Mesenchymal stem cell of the bone marrow (primary cell): ENCODE results near the gene NOMO1.

DNA sequence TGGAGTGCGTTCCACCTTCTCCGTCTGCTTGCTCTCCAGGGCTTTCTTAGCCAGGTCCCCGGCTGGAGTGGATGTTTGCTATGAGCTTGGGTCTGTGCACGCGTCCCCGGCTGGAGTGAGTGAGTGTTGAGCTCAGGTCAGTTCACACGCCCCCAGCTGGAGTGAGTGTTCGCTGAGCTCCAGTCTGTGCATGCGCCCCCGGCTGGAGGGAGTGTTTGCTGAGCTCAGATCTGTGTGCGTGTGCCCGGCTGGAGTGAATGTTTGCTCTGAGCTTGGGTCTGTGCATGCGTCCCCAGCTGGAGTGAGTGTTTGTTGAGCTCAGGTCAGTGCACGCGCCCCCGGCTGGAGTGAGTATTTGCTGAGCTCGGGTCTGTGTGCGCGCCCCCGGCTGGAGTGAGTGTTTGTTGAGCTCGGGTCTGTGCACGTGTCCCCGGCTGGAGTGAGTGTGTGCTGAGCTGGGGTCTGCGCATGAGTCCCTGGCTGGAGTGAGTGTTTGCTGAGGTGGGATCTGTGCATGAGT, 284.1 kb downstream of the SNX29 start:
- CAGE, long polyA plus RNA, result no peak

DNA sequence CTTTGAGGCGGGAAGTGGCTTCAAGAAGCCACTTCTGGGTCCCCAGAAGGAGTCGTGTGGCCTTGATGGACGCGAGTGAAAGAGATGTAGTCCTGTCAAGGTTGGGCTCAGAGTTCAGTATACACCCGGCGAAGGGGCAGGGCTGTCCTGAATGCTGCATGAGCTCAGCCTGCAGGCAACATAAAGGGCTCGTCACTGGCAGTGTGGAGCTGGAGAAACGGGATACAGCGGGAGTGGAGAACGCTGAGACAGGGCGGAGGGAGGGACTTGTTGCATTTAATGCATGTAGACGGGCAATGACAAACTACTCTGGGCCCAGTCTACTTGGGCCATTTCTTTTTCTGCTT, 313.2 kb downstream of the SNX29 start:
- CAGE, long polyA plus RNA, result no peak

GRCh38 chr16:12435988-12436576, 367.6 kb downstream of the CPPED1 start:
- CAGE, long polyA plus RNA, result no peak

DNA sequence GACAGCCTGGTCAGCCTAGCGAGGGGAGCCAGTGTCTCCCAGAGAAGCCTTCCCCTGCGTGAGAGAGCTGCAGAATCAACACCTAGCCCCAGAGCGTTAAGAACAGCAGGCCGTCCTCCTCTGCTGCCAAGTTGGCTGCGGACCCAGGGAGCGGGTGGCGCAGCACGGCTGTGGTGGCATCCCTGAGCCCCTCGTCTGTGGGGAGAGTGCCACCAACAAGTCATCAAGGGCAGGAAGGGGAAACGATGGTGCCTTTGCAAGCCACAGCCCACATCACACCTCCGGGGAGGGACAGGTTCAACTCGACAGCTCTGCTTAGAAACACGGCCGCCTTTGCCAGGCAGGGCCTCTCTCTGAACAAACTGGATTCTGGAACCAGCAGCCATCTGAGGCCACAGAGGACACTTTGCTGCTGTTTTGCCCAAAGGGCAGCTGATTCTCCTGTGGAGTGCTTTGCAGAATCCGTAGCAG, 270.8 kb downstream of the CPPED1 start:
- CAGE, long polyA plus RNA, result no peak

GRCh38 chr16:12544089-12544605, 259.5 kb downstream of the CPPED1 start:
- CAGE, long polyA plus RNA, result no peak

DNA sequence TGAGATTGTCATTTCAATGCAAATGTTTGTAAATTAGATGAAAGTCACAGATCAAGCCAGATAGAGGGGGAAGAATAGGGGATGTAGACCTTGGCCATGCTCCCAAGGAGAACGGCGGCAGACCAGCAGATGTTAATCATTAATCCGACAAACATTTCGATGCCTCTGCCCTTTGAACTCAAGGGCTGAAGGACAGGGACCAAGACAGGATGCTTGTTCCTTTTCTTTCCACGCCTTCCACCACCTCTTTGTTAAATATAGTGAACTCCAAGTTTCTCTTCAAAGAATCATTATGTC, 190.4 kb downstream of the CPPED1 start:
- CAGE, long polyA plus RNA, result no peak

GRCh38 chr16:12753101-12753834, 50.4 kb downstream of the CPPED1 start:
- CAGE, long polyA plus RNA, result no peak

- CAGE, long polyA plus RNA, result no peak
Measured at GRCh38 chr16:12901954-12902643, 701 bp downstream of the SHISA9 start.

- CAGE, long polyA plus RNA, result no peak
Measured at GRCh38 chr16:13794965-13795731, 124.8 kb upstream of the ERCC4 start.

DNA sequence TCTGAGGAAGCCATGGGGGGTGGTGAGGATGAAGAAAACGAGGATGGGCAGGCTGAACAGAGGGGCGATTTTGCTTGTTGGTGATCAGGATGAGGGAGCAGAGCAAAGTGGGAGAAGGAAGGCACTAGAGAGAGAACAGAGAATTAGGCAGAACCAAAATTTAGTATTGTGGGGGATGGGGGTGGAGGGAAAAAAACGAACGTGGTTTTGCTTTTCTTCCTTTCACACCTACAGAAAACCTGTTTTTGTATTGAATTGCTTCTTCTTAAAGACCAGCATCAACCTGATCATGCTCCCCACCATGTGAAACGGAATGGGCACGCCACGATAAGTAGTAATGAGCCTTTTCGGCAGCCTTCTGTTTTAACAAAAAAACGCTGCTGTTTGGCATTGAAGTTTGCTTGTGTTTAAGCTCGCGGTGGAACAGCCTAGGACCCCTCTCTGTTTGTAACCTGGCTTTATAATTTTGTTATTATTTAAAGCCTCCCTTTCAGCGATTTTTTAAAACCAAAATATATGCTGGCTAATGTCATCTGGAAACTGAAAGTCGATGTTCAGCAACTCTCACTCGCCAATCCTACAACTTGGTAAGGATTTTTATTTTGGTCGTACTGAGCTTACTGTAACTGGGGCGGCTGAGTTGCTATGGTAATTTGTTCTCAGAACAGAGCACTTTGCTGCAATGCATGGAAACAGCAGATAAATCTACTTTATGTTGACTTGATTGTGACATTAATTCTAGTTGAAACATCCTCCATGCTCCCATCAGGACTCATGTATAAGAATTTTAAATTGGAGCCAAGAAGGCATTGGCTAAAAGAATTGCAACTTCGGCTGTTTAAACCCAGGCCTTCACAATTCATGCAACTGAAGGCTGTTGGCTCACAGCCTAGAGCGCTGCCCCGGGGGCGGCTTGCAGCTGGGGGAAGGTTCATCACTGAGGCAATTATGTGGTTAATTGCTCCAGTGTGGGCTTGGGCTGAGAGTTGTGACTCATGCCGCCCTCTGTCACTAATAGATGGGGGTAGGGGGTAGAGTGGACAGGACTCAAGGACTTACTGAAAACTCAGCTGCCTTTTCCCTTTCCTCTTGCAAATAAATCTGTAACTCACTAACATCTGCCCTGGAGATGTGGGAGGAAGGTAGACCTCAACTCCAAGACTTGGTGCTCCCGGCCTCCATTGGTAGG, 37.0 kb downstream of the ERCC4 start:
- CAGE, long polyA plus RNA, result no peak

DNA sequence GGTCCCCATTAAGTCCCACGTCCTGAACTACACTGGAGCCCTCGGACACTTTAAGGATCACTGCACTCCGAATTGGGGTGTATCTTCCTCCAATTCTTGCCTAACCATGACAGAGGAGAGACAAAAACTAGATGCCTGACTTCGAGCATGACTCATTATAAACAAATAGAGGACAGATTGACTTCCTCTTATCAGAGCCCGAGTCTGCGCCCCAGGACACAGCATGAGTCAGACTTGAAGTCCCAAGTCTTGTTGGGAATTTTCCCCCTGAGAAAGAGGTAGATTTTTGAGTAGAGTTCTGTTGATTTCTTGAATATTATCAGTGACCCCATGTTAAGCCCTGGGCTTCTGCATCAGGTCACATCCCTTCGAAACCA, 37.8 kb downstream of the ERCC4 start:
- CAGE, long polyA plus RNA, result no peak

GRCh38 chr16:14106274-14106652, 35.1 kb downstream of the MRTFB start:
- CAGE, long polyA plus RNA, result no peak

GRCh38 chr16:14109069-14109593, 38.0 kb downstream of the MRTFB start:
- CAGE, long polyA plus RNA, result no peak

DNA sequence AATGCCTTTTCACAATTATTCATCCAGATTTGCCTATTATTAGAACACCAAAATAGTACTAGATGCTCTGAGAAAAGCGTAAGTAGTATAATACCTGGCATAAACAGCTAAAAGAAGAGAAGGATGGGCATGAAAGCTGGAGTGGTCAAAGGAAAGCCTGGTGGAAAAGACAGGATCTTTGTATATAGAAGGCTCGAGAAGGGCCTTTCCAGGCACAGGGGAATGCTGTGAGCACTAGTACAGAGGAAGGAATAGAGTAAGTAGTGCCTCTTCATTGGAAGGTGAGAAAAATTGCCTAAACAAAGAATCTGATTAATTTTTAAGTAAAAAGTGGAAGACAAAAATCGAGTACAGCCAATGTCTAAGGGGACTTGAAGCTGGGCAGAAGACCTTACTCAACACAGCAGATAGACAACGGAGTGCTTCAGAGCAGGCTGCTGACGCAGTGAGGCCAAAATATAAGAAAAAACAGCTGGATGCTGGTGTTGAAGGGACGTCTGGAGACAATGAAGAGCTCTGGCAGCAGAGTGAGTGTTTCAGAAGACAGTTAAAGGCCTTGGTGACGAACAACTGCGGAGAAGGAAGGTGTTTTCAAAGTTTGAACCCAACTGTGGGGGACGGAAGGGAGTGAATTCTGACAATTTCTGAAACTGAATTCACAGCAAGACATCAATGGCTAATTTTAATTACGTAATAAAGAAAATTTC, 169.7 kb downstream of the MRTFB start:
- CAGE, long polyA plus RNA, result no peak

- CAGE, long polyA plus RNA, result no peak
Measured at GRCh38 chr16:14345413-14345716, 274.2 kb downstream of the MRTFB start.

DNA sequence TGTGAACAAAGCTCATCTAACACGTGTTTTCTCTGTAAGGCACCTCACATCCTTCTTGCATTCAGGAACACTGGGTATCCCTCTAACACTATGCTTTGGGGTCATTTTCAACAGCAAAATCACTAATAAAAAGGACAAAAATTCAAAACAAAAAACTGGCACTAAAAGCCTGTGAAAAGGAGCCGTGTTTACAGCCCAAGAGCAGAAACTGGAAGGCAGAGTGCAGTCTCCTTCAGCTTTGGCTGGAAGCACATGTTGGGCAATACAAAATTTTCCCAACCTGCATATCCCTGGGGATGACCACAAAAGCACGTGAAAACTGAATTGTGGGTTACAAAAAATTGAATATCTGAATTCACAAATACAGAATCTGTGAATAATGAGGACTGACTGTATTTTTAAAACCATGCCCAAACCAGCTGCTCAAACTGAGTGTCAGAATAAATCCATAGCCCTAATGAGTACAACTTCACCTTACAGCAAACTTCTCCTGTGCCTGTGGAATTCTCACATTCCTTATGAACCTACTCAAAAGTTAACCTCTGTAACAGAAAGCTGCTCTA, 102.3 kb downstream of the PARN start:
- CAGE, long polyA plus RNA, result no peak

DNA sequence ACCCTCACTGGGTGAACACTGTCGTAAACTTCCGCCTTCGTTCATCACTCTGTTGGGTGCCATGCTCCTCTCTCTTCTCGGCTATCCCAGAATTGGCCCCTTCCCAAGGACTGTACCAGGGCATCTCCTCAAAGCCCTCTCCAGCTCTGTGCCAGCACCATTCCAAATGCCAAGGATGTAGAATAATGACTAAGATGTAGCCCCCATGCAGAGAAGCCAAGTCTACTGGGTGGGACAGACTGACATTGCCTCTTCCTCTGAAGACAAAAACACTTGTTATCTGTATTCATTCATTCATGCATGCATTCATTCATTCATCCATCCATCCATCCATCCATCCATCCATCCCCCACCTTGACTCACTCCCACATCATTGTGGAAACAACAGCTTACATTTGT, 99.4 kb downstream of the PARN start:
- CAGE, long polyA plus RNA, result no peak

DNA sequence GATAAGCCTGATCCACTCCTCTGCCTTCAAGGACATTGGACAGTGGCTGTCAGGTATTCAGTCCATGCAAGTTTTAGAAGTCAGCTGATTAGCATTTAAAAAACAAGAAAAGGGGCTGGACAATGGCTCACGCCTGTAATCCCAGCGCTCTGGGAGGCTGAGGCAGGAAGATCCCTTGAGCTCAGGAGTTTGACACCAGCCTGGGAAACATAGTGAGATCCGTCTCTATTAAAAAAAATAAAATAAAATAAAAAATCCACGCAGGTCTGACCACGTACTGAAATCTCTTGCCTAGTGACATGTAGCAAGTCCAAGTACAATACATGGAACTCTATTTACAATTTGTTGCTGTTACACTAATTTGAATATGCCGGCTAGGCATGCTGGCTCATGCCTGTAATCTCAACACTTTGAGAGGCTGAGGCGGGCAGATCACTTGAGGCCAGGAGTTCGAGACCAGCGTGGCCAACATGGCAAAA, 20.2 kb downstream of the PARN start:
- CAGE, long polyA plus RNA, result no peak

- CAGE, long polyA plus RNA, result no peak
Measured at GRCh38 chr16:14629027-14629442, 1.0 kb downstream of the PARN start.

DNA sequence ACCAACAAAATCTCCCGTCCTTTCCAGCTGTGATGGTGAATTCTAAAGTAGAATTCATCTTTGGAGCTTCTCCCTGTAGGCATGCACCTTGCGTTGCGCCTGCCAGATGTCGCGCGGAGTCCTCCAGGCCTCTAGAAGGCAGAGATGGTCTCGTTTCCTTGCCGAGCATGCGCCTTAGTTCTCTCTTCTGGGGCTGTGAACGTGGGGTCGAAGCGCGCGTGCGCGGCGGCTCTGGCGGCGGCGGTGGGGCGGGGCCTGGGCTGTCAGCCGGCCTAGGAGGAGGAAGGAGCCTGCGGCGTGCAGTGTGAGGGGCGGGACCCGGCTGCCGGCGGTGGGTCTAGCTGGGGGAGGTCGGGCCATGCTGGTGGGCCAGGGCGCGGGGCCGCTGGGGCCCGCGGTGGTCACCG, at the start of gene NOMO1:
TSS of gene NOMO1 (plus strand) at position 228 of the 407 bp plus-strand sequence.
- CAGE, long polyA plus RNA, result no peak